Renal cortical epithelial cell (primary cell): ENCODE results near the gene HSPA9.

DNA sequence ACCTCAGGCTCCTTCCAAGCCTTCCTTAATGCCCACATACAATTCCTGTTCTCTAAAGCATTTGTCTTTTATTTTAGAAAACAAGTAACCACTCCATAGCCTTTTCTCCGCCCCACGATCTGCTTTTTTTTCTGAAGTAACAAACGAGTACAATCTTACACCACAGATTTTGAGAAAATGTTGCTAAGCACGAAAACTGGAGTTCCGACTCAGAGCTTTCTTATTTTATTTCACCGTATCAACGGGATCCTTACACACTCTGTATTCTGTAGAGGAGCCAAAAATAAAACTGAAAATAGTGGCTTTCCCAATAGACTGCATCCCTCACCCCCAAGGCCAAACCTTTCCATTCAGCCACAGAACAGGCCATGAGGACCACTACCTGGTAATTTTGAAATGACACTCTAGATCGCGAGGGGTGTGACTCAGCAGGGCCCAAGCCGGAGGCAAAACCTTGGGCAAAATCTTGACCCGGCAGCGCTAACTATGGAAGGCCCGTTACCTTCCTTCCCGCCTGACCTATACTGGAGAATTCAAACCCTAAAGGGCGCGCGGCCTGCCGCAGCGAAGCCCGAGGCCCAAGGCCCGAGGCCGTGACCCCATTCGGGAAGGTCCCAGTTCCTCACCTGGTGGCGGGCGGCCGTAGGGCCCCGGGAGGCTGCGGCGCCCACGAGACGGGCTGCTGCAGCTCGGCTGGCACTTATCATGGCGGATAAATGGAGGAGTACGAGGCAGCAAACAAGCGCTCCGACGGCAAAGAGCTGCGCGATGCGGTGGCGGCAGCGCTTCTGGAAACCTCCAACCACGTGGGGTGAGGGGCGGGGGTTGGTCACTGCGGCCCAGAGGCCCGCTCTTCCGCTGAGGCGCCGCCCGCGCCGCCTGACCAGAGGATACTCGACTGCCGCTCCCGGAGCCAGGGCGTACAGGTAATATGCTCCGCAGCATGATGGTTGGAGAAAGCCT lies at the start of gene HSPA9:
HSPA9 (minus strand) TSS at position 790 of the 963 bp plus-strand sequence.
- RRBS: 2% methylated on average over 3 of the region's 57 CpGs

- RRBS: no CpG with 5 or more reads among the region's 19 CpGs
Measured at GRCh38 chr5:138632869-138633497, 57.8 kb upstream of the HSPA9 start.

- RRBS: no CpG with 5 or more reads among the region's 11 CpGs
Measured at GRCh38 chr5:138752336-138752672, 921 bp upstream of the CTNNA1 start.

DNA sequence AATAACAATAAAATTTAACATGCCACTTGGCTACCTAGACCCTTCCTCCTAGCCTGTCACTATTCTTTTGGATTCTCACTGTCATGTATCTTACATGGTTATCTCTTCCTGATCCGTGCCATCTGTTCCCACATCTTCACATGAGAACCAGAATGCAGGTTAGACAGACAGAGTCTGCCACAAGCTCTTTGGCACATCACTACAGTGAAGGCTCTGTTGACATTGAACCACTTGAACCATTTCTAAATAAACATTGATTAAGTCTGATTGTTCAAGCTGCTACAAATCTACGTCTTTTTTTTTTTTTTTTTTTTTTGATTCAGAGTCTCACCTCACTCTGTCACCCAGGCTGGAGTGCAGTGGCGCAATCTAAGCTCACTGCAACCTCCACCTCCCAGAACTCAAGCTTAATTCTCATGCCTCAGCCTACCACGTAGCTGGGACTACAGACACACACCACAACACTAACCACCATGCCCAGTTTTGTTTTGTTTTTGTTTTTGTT lies 85.0 kb upstream of the LRRTM2 start:
- RRBS: no CpG with 5 or more reads among the region's 4 CpGs

GRCh38 chr5:139296584-139297342 lies 3.2 kb downstream of the MATR3 start:
- RRBS: no CpG with 5 or more reads among the region's 12 CpGs

DNA sequence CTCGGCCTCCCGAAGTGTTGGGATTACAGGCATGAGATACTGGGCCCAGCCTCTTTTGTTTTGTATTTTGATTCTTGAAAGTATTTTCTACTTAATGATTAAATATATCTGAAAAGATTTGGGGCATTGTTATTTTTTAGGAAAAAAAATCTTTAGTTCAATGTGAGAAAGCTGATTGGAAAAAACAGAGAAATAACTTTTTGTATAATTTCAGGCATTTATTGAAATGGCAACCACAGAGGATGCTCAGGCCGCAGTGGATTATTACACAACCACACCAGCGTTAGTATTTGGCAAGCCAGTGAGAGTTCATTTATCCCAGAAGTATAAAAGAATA lies 23.0 kb upstream of the PAIP2 start:
- RRBS: no CpG with 5 or more reads among the region's 4 CpGs

- RRBS: 4% methylated on average over 25 of the region's 60 CpGs
Measured at GRCh38 chr5:139392915-139393661, 1.8 kb downstream of the PROB1 start.

GRCh38 chr5:139448383-139448985 lies 9.2 kb upstream of the DNAJC18 start:
- RRBS: no CpG with 5 or more reads among the region's 1 CpG

- RRBS: no CpG with 5 or more reads among the region's 5 CpGs
Measured at GRCh38 chr5:139461692-139462168, 813 bp downstream of the ECSCR start.

GRCh38 chr5:139503812-139504639 lies 21.5 kb upstream of the STING1 start:
- RRBS: no CpG with 5 or more reads among the region's 16 CpGs

DNA sequence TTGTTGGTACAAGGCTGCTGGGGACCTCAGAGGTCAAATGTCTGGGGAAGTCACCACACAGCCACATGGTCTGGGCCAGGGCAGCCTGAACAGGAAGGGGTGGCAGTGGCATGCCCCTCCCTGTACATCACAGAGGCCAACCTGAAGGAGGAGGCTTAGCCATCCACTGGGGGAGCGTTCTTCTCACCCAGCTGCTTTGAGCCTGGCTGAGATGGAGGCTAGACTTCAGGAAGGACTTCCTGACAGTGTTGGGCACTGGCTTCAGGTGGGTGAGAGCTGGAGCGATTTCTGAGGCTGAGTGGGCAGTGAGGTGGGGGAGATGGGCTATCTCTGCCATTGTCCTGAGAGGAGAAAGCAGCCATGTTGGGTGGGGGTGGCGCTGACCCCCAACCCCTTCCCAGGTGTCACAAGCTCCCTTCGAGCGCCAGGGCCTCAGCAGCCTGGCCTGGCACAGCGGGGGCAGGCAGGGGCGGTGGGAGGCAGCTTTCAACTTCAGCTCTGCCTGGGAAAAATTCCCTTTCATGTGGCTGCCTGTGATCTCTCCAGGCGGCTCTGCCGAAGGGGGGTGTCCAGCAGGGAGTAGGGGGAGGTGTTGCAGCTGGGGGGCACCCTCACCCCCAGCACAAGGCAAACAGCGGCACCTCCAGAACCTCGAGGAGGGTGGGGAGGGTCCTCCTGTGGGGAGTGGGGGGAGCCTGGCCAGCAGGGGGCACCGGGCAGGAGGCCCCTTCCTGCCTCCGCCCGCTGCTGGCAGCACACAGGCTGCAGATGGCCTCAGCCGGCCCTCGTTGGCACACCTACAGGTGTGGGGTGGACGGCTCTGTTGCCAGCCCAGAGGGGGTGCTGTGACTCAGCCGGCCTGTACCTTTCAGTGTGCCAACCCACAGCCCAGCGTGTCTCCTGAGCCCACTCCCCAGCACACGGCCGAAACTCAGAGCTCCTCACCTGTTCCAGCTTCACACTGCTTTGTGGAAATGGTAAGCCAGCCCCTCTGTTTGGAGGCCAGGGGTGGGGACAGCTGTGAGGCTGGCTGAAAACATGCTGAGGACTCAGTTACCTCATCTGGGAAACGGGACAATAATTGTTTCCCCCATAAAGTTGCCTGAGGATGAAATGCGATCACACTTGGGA lies 36.7 kb downstream of the CXXC5 start:
- RRBS: 43% methylated on average over 6 of the region's 23 CpGs

- RRBS: no CpG with 5 or more reads among the region's 44 CpGs
Measured at GRCh38 chr5:139697197-139697963, 49.2 kb downstream of the CXXC5 start.

DNA sequence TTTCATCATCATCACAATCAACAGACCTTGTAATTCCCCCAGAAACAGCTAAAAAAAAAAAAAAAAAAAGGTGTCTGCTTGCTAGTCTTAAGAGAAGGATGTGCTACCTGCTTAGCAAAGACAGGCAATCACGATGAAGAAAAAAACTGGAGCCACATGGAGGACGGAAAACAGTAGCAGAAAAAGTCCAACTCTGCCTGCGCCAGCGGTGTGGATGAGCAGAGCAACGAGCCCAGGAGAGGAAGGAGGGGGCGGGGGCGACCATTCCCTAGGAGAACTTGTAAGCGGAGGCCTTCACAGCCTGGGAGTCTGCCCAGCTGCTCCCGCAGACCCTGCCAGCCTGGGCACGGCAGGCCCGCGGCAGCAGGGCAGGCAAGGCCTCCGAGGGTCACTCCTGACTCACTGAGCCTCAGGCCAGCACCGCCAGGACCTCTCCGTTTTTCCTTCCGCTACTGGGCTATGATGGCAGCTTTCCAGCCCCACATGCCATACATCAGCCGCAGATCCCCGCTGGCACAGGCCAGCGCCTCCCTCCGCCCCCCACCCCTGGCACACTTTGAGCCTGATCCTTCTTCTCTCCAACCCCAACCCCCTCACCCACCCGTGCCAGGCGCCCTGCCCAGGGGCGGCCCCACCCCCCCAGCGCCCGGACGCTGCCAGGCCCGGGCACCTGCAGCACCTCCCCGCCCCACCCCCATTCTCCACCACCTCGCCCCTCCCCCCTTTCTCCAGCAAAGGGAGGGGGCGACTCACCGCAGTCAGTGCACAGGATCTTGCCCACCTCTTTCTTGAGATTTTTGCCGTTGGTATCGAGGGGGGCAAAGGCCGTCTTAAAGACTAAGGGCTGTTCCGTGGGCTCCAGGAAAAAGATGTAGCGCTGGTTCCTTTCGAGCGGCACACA lies 1.2 kb downstream of the NRG2 start:
- RRBS: no CpG with 5 or more reads among the region's 38 CpGs

GRCh38 chr5:140084451-140084872 lies 29.4 kb upstream of the PURA start:
- RRBS: no CpG with 5 or more reads among the region's 7 CpGs

- RRBS: no CpG with 5 or more reads among the region's 4 CpGs
Measured at GRCh38 chr5:140106266-140106486, 7.7 kb upstream of the PURA start.

- RRBS: no CpG with 5 or more reads among the region's 37 CpGs
Measured at GRCh38 chr5:140112522-140113529, 1.1 kb upstream of the PURA start.

- RRBS: no CpG with 5 or more reads among the region's 6 CpGs
Measured at GRCh38 chr5:140180907-140181533, 6.0 kb downstream of the CYSTM1 start.

DNA sequence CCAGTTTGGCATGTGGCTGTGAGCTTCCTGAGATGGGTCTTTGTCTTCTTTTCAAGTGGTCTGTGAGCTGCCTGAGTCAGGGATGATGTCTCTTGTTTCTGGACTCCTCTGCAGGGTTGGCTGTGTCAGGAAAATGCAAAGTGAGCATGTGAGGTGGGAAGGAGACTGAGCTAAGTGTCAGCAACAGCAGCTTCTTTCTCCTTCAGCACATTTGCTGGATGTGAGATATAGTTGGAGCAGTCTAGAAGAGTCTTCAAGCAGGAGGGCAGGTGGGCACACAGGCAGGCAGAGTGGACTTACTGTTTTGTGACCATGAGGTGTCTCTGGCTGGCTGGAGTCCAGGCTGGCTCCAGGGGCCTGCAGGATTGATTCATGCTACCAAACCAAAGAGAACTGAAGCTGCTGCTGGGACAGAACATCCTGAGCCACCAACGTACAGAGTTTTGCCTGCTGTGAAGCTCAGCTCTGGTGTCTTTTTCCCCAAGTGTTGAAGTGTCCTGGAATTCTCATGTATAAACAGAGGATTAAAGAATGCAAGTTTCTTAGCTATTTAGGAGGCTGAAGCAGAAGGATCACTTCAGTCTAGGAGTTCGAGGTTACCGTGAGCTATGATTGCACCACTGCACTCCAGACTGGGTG lies 45.6 kb downstream of the CYSTM1 start:
- RRBS: no CpG with 5 or more reads among the region's 3 CpGs

GRCh38 chr5:140246381-140246826 lies 56.5 kb downstream of the PFDN1 start:
- RRBS: no CpG with 5 or more reads among the region's 6 CpGs